H9 (cell line): ENCODE measurements around the genes SULT1C3 and SULT1C2.

DNA sequence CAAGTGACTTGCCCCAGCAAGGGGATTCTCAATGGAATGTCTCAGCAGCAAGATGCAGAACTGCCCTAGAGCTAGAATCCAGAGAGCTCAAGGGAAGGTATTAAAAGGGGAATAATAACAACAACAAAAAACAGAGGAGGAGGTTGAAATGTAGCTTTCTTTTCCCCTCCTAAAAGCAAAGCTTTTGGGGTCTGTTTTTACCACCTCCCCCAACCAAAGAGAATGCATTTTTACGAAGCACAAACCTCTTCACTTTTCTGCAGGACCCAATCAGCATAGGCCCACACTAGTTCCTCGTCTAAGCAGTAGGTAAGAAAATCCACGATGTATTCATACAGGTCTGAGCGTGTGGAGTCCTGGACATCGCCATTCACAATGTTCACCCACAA lies 33.8 kb downstream of the GPR45 start:
- PRO-cap: no peak

DNA sequence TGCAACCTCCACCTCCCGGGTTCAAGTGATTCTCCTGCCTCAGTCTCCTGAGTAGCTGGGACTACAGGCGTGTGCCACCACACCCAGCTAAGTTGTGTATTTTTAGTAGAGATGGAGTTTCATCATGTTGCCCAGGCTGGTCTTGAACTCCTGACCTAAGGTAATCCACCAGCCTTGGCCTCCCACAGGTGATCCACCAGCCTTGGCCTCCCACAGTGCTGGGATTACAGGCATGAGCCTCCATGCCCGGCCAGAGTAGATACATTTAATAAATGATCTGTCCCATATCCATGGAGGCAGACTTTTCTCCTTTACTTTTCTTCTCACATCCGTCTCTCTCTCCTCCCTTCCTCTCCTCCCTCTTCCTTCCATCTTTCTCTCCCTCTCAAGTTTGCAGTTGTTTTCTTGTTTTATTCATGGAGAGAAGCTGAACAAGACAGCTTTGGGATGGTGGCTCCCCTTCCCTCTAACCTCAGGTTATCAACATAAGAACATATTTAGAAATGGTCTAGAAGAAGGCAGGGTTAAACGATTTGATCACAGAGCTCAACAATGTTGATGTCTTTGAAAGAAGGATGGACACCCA lies 29.6 kb downstream of the C2orf49 start:
- PRO-cap: no peak

DNA sequence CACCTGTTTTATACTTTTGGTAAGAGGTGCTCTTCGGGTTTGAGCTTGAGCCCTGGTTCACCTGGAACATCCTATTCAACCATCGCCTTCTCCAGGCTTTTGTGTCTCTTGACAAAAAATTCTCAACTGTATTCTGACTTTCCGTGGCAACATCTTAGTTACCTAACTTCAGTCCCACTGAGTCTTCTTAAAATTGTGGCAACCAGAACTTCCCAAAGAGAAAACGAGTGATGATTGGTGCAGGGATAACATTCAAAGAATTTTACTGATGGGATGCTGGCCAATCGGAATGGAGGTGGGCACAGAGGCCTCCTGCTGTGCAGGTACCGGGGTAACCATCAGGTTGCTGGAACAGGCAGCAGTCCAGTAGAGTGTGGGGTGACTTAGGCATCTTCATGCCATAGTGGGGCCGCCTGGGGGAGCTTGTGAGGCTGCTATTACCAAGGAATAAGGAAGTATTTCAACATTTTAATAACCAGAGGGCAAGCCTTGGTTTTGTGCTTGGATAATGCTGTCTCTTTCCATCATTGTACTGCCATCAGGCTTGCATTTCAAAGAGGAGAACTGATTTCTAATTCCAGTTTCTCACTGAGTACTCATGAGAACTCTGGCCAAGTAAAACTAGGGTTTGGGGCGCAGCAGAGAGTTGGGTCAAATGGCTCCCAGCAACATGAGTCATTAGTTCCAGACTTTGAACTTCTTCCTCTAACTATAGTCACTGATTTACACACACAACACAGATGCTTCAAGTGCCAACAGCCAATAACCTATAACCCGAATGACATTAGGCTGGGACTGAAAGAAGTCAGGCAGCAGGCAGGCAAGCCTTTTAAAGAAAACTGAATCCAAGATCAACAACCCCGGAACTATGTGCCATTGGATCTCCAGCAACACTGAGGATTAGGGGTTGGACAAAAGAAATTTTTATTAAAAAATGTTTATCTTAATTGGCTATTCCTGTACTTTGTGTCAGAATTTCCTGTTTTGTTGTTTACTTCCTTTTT lies 56.0 kb upstream of the FHL2 start:
- PRO-cap: no peak

- PRO-cap: no peak
Observed at GRCh38 chr2:105495929-105496823, 97.3 kb upstream of the FHL2 start.

DNA sequence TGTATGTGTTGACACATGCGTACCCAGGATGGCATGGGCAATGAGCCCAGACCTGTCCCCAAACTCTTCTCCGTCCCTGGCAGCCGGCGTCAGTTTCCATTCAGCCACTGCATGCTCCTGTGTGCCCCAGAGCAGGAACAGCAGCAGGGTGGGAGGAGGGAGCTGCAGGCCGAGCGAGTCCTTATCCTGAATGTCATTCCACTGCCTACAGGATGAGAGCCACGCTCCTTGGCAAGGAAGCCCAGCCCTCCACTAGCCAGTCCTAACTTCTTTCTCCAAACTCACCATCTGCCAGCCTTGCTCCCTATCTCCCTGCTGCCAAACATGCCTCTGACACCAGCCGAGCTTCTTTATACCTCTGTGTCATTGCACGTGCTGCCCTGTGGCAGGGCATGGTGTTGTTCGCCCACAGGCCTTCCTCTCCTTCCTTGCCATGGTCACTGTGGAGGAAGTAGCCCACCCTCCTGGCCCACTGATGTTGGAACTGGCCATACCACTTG lies 116.9 kb upstream of the FHL2 start:
- PRO-cap: no peak

GRCh38 chr2:105743605-105744329 lies 945 bp upstream of the NCK2 start:
- PRO-cap: no peak

DNA sequence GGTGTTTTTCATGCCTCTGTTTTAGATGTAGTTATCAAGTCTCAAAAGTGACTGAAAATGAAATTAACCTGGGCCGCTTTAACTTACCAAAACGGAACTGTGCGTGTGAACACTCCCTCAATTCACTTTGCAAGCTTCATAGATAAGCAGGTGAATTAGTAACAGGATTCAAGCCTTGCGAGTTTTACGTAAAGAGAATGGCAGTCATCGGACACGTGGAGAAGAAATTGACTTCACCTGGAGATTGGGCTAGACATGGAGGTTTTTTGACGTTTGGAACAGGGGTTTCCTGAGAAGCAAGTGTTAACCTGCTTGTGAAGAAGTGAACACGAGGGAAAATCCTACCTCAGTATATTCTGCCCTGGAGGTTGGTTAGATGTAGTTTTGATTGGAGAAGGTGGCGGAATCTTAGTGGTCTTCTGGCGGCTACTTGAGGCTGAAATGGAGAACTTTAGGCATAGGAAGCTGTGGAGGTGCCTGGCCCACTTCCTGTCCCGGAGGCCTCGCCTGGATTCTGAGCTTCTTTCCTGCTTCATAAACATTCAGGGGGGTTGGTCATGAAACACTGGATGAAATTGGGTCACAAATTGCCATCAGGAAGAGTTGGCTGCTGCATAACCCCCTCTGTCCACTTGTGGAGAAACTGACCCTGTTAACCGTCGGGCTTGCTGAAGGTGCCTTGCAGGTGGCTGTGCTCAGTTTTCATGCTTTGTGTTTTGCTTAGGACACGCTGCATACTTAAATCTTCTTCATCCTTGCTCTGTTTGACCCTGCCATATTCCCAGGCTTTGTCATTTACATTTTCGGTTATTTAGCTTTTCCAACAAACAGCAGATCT lies 1.9 kb downstream of the NCK2 start:
- PRO-cap: no peak

DNA sequence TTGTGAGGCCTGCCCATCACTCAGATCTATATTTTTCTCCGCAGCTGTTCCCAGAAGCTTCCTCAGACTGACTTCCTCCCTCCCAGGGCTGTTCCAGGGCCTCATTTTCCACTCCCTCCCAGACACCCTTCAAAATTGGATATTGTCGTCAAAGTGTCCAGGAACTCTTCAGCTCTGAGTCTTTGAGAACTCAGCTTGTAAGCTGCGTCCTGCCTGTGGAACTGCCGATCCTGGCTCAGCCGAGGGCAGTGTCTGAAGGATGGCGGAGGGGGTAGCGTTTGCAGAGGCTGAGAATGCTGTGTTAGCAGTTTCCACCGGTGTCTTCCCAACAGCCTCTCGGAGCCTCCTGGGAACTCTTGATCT lies 27.1 kb downstream of the NCK2 start:
- PRO-cap: no peak

GRCh38 chr2:105777576-105778130 lies 32.9 kb downstream of the NCK2 start:
- PRO-cap: no peak

DNA sequence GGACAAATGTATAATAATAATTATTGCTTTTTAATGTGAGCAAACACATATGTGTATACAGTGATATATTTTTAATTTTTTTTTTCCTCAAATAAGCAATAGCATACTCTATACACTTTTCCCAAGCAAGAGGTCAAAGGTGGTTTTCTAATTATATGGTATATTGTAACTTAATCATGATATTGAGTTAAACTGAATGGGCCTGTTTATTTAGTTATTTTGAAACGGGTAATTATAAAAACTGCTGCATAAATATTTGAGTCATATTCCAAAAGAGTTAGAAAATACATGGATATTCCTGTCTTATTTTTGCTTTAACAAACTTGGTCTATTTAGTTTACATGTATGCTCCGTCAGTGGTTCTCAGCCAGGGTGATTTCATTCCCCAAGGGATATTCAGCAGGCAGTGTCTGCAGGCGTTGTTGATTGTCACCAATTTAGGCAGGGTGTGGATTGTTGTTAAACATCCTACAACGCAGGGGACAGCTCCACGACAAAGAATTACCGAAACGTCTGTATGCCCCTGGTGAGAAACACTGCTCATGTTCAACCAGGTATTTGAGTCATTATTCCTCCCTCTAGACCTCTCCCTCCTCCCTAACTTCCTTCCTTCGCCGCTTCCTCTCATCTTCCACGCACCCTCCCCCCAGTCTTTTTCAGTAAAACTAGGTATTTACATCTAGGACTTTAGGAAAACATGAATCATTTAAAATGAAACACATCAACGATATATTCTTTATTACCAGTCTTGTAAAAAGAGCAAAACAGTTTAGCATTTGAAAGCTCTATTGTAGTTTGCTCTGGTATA lies 50.7 kb downstream of the NCK2 start:
- PRO-cap: no peak

DNA sequence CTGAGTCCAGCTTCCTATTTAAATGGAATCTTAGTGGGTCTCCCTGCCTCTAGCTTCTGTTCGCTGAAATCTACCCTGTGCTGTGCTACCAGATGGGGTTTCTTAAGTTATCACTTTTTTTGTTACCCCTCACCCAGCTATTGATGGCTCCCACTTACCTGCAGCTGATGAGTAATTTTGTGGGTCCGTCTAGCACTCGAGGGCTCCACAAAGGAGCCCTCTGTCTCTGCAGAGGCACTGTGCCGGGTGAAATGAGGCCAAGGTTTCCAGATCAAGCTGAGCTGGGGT lies 128.1 kb upstream of the ECRG4 start:
- PRO-cap: no peak

DNA sequence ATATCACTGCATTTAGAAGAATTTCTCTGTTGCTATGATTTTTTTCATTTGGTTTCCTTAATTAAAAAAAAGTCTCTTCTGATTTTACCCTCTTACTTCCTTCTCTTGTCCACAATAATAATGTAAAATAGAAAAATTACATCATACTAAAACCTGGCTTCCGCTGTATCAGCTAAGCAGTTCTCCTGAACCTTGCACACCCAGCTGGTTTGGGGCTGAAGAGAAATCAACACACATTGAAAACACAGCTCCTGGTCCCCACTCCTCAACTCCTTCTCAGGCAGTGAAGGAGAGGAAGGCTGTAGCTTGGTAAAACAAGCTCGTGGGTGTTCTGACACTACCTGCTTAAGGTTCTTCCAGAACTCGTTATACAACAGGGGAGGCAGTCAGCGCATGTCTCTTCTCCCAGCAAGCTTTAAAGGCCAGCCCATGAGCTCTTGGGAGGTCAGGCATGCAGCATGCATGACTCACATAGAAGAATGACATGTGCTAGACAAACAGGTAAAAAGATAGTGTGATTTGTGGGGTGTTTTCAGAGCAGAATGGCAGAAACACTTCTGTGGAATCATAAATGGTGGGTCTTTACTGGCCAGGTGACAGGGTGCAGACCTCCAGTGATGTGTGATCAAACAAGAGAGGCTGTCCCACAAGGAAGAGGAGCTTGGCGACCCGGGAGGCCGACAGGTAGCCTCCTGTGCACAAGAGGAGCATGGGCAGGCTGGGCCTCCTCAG lies 59.5 kb downstream of the ECRG4 start:
- PRO-cap: no peak

- PRO-cap: no peak
Observed at GRCh38 chr2:106160209-106160889, 33.8 kb downstream of the UXS1 start.

GRCh38 chr2:106160890-106161324 lies 33.2 kb downstream of the UXS1 start:
- PRO-cap: no peak

- PRO-cap: no peak
Observed at GRCh38 chr2:107917302-107917669, 69.0 kb upstream of the SLC5A7 start.

GRCh38 chr2:108239524-108240285 lies at the start of gene SULT1C3:
Gene SULT1C3 (plus strand): TSS chr2:108239968.
- PRO-cap: no peak

- PRO-cap: bidirectional peak, plus-strand start at chr2:108288781, minus-strand start at chr2:108288614; bidirectional peak, plus-strand start at chr2:108288978, minus-strand start at chr2:108288956
Observed at GRCh38 chr2:108288481-108289218, at the start of gene SULT1C2. Gene SULT1C2 (plus strand): TSS chr2:108288895.

DNA sequence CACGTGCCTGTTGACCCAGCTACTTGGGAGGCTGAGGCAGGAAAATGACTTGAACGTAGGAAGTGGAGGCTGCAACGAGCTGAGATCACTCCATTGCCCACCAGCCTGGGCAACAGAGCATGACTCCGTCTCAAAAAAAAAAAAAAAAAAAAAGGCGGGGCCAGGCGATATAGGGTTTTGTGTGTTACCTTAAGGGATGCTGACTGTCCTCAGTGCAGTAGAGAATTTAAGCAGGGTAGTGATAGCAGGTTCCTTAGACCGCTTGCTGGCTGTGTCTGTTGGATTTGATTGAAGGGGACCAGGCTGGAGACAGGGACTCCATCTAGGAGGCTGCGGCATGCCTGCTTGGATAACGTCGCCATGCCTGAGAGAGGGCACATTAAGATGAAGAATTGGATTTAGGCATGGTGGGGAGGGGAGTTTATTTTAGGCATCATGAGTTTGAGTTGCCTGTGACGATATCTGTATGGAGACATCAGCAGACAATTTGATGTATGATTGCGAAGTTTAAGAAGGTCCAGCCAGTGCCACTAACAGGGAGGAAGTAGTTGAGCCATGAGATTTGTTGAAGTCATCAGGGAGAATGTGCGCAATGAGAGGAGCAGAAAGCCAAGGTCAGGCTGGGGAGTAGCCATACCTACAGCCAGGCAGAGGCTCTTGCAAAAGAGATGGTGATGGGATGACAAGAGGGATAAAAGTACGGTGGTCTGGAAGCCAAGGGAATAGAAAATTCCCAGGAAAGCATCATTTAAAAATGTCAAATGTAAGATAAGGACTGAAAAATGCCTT lies 50.9 kb downstream of the LIMS1 start:
- PRO-cap: no peak

DNA sequence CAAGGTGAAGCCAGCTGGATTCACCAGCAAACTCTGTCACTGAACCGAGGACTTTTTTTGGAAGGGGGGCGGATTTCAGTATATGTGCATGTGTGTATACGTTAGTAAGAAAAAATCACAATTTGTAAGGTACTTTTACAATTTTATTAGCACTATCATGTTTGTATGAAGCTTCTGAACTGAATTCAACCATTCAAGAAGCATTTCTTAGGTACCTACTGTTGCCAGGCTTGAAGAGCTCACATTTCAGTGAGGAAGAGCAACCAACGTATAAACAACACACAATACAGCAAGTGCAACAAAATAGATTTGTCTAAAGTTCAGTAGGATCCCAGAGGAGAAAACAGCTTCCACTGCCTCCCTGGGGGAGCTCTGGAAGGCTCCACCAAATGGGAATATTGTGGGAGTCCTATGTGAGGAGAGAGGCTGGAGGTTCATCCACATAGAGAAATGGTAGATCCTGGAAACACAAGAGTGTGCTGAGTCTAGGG lies 72.2 kb downstream of the LIMS1 start:
- PRO-cap: no peak

DNA sequence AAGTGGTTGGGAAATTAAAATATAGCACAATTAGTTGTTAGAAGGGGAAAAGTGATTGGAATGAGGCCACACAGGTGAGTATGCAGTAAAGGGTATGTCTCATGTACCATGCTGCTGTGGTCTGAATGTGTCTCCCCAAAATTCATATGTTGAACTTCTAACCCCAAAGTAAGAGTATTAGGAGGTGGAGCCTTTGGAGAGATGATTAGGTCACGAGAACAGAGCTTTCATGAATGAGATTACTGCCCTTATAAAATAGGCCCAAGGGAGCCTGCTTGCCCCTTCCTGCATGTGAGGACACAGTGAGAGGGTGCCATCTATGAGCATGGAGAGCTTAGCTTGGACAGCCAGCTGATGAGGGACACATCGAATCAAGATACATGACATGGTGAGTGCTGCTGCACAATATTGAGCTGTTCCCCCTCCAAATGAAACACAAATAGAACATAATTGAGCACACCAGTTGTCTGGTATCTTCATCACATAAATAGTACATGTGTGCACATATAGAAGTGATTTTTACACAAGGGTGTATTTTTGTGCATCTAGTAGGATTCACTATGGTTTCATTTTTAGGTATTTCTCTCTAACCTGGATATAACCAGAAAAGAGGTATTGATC lies 72.7 kb downstream of the LIMS1 start:
- PRO-cap: no peak